Colon Carcinoma Metastatic in the Lung (tissue), 2 donors: ENCODE measurements around a stretch of chr20.

DNA sequence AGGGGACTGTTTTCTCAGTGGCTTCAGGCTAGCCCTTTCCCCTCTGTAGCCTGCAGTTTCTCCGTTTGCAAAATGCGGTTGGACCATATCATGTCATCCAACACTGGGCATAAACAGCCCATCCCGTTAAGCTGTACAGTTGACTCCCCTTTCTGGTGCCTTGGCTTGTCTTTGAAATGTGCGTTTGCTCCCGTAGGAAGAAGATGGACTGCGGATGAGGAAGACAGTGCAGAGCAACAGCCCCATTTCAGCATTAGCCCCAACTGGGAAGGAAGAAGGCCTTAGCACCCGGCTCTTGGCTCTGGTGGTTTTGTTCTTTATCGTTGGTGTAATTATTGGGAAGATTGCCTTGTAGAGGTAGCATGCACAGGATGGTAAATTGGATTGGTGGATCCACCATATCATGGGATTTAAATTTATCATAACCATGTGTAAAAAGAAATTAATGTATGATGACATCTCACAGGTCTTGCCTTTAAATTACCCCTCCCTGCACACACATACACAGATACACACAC, 54.9 kb downstream of the VAPB start:
- PRO-cap, 2 experiments: no peak in any of the 2 experiments

- PRO-cap, 2 experiments: no peak in any of the 2 experiments
These were observed 58.8 kb downstream of the VAPB start for GRCh38 chr20:58447544-58448469.

- PRO-cap, 2 experiments: no peak in any of the 2 experiments
These were observed 31.3 kb upstream of the STX16 start for GRCh38 chr20:58619719-58620226.

DNA sequence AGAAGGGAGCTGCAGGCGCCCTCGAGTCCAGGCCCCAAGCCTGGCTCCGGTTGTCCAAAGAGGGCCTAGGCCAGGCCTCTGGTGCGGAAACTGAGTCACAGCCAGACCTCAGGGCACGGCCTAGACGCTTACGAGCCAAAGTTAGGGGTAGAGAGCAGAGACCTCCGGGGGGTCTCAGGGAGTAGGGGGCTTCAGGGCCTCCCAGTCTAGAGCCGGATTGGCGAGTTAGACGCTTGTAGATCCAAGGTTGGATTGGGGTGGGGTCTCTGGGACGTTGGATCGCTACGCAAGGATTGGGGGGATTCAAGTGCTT, 324 bp downstream of the STX16 start:
- PRO-cap, 2 experiments: peak in 1 of 2 experiments; most common plus-strand start position 250 of the sequence (in 1)

- PRO-cap, 2 experiments: no peak in any of the 2 experiments
These were observed 51.7 kb upstream of the GNAS start for GRCh38 chr20:58839374-58839994.

DNA sequence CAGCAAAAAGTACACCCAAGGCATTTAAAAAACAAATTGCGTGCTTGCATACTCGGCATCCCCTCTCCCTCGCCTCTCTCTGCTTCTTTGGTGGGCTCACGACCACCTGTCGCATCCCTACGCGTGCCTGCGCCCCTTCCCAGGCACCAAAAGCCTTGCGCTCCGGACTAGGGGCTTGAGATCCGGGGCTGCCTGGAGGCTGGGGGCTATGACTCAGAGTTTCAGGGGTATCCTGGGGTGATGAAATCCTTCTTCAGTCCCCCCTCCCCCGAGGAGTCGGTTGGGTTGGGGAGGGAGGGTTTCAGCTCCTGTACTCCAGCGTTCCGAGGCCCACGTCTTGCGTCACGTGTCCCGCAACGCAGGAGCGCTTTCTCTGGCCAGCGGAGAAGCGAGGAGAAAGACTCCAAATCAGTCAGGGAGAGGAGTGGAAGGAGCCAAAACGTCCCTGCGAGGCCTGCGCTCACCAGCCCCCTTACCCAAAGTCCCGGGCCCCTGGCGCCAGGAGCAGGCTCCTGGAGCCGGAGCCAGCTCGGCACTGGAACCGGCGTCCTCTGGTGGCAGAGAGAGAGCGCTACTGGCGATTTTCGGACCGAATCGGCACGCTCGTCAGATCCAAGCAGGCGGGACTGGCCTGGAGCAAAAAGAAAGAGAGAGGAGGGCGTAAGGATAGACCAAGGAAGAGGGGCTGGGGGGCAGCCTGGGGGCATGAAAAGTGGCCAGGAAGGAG, 38.7 kb upstream of the GNAS start:
- PRO-cap, 2 experiments: no peak in any of the 2 experiments

DNA sequence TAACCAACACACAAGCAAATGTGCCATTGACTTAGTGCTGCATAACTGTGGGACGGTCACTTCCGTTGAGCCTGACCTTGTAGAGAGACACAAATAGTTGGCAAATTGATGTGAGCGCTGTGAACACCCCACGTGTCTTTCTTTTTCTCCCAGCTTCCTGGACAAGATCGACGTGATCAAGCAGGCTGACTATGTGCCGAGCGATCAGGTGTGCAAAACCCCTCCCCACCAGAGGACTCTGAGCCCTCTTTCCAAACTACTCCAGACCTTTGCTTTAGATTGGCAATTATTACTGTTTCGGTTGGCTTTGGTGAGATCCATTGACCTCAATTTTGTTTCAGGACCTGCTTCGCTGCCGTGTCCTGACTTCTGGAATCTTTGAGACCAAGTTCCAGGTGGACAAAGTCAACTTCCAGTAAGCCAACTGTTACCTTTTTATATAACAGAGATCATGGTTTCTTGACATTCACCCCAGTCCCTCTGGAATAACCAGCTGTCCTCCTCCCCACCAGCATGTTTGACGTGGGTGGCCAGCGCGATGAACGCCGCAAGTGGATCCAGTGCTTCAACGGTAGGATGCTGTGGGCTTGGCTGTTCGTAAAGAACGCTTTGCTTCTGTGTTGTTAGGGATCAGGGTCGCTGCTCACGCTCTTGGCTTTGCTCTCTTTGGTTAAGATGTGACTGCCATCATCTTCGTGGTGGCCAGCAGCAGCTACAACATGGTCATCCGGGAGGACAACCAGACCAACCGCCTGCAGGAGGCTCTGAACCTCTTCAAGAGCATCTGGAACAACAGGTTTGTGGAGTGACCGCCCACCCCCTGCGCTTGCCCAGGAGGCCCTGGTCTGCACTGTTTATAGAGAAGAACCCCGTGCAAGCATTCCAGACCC, 18.0 kb downstream of the GNAS start:
- PRO-cap, 2 experiments: no peak in any of the 2 experiments

DNA sequence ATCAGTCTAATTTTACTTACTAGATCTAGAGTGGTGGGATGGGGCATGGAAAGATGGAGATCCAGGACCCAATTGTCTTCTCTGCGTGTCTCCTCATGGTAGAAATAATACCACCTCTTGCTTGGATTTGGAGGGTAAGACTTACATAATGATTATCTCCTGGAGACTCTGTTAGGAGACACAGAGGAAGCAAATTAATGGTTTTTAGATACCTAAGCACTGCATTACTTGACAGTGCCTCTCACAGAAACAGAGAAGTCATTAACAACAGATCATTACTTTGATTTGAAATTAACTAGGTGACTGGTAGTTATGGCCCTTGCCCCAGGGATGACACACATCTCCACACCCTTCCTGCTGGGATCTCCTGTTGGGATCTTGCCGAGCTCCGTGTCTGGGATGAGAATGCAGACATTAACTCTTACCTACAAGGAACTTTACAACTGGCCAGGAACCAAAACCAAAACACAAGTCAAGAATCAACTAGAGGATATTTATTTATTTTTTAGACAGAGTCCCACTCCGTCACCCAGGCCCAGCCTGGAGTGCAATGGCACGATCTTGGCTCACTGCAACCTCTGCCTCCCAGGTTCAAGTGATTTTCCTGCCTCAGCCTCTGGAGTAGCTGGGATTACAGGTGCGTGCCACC, 2.2 kb upstream of the PRELID3B start:
- PRO-cap, 2 experiments: no peak in any of the 2 experiments

- PRO-cap, 2 experiments: no peak in any of the 2 experiments
These were observed 42.7 kb upstream of the ZNF831 start for GRCh38 chr20:59120919-59121412.

- PRO-cap, 2 experiments: no peak in any of the 2 experiments
These were observed 16.8 kb upstream of the ZNF831 start for GRCh38 chr20:59146375-59147684.

GRCh38 chr20:59161847-59162284, 1.8 kb upstream of the ZNF831 start:
- PRO-cap, 2 experiments: peak in 1 of 2 experiments; most common minus-strand start chr20:59161915 (in 1)

- PRO-cap, 2 experiments: peak in 2 of 2 experiments; most common plus-strand start chr20:59166526 (in 1); most common minus-strand start chr20:59166263 (in 2)
These were observed 2.5 kb downstream of the ZNF831 start for GRCh38 chr20:59165973-59166632.

DNA sequence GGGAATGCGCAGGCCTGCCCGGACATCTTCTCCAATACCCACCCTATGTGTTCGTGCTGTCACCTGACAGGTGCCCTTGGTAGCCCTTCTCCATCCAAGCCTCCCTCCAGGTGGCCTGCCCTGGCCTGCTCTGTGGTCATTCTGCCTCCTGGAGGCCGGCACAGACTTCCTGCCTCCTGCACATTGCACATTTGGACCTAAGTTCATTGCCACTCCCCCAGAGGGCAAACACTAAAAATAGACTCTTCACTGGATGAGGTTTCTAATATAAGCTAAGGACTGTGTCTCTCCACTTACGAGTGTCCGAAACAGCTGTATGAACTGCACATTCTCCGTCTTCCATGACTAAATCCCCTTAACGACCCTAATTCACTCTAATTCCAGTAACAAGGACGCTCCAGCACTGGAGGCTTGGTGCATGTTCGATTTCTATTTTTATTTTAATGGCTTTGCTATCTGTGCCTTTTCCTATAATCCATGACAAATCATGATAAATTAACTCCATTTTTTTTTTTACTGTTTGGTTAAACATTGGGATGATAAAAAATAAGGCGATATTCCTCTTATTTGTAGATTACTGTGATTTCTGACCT, 18.2 kb upstream of the PHACTR3 start:
- PRO-cap, 2 experiments: no peak in any of the 2 experiments

DNA sequence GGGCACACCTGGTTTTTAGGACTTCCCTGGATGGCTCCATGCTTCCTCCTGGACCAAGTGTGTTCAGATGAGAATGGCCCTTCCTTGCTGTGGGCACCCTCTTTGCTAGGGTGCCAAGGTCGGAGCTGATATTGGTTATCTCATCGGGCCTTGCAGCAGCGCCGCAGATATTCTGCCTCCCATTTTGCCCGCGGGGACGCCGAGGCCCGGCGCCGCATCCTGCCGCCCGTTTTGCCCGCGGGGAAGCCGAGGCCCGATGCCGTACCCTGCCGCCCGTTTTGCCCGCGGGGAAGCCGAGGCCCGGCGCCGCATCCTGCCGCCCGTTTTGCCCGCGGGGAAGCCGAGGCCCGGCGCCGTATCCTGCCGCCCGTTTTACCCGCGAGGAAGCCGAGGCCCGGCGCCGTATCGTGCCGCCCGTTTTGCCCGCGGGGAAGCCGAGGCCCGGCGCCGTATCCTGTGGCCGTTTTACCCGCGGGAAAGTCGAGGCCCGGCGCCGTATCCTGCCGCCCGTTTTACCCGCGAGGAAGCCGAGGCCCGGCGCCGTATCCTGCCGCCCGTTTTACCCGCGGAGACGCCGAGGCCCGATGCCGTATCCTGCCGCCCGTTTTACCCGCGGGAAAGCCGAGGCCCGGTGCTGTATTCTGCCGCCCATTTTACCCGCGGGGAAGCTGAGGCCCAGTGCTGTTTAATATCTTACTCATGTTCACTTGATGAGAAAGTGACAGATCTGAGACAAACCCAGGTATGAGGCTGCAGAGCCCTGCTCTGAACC, 129.2 kb downstream of the CDH26 start:
- PRO-cap, 2 experiments: no peak in any of the 2 experiments

DNA sequence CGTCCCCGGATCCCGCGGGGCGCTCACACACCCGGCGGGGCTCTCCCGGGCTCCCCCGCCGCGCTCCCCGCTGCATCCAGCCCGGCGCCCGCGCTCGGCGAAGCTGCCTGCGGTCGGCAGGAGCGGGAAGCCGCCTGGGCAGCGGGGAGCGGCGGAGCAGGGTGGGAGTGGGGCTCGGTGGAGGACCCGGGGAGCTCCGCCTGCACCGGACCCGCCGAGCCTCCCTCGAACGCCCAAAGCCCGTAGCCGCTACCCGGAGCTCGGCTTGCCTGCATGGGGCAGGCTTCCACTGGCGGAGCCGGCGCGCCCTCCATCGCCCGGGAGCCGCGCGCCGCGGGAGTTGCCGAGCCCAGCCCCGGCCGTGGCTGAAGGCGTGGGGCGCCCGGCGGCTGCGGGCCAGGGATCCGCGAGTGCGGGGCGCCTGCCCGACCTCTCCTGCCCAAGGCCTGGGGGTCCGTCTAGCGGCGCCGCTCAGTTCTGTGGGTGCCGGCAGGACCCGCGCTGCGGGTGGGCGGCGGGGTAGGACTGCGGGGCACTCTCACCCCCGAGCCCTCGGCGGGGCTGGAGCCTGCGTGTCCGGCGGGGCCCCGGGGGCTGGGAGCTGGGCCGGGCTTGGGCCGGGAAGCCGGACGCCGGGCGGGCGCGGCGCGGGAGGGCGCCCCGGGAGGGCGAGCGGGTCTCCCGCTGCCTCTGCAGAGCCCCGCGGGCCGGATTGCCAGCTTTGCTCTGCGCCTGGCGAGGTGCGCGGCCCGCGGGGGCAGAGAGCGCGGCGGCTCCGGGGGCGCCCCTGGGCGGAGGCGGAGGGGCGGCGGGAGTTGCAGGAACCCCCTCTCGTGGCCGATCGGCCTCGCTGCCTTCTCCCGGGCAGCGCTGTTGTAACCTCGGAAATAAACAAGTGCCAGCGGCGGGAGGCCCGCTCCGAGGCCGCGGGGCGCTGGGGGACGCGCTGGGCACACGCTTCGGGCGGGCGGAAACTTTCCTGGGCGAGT, 857 bp downstream of the CDH4 start:
- PRO-cap, 2 experiments: no peak in any of the 2 experiments

DNA sequence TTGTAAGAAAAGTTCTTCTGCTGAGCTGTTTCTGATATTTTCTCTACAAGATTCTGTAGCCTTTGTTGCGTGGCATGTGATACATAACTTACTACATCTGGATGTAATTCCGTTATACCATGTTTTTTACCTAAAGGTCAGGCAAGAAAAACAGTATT, 65.7 kb downstream of the TAF4 start:
- PRO-cap, 2 experiments: no peak in any of the 2 experiments

DNA sequence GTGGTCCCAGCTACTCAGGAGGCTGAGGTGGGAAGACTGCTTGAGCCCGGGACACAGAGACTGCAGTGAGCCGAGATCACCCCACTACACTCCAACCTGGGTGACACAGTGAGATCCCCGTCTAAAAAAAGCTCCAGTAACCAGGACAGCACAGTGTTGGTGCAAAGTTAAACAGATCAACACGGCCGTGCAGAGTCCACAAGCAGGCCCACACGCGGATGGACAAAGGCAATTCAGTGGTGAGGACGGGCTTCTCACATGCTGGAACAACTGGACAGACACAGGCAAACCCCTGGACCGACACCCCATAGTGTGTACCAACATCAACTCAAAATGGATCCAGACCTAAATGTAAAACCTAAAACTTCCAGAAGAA, 41.7 kb downstream of the TAF4 start:
- PRO-cap, 2 experiments: no peak in any of the 2 experiments

DNA sequence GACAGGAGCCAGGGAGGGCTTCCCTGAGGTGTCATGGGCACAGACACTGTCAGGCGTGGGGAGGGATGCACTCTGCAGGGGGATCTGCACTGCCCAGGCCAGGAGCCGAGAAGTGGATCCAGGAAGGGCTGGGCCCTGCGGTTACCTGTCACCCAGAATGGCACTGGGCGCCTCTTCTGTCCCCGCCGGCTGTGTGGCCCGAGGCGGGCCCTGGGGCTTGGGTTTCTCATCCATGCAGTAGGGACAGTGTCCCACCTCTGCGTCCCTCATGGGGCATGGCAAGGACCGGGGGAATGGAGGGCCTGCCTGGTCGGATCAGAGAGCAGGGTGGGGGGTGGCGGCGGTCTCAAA, 25.3 kb upstream of the LSM14B start:
- PRO-cap, 2 experiments: peak in 1 of 2 experiments; most common plus-strand start position 53 of the sequence (in 1)

DNA sequence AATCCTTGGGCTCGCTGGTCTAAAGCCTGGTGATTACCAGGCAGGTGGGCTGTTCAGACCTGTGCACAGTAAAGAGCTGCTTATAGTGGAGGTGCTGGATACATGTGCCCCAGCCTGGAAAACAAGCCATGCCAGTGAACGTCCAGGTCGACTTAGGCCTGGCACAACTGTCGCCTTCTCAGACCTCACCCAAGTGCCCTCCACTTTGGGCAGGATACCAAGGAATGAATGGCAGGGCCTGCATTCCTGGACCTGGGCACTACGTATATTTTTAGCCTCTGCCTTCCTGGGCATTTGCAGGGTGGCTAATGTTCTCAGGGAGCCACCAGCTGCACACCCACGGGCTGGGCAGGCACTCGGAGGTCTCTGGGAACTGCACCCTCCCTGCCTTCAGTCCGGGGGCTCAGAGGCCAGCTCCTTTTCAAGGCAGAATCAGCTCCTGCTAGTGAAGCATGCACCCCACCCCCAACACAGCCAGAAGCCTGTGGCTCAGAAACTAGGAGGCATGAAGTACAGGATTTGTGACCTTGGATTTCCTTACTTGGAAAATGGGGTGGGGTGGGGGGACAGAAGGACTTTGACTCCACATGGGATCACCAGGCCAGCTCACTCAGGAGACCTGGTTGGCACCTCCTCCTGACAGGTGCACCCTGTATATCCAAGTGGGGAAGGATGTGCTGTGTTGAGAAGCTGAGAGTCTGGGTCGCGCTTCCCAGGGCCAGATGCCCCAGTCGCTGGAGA, 2.6 kb upstream of the LSM14B start:
- PRO-cap, 2 experiments: peak in 2 of 2 experiments; most common plus-strand start position 685 of the sequence (in 2); most common minus-strand start position 476 of the sequence (in 1)

GRCh38 chr20:62129675-62130063, 7.4 kb downstream of the LSM14B start:
- PRO-cap, 2 experiments: no peak in any of the 2 experiments